Right atrium auricular region (tissue), 2 donors: ENCODE results near the genes HGD, CD86, CASR and PARP15.

- PRO-cap, result no peak
- RAMPAGE, long total RNA, 2 experiments, result no peak in any of the 2 experiments
Measured at GRCh38 chr3:120033603-120034441, 60.4 kb downstream of the GSK3B start.

GRCh38 chr3:120567299-120567771, 28.8 kb upstream of the NDUFB4 start:
- PRO-cap, result no peak
- RAMPAGE, long total RNA, 2 experiments, result no peak in any of the 2 experiments

GRCh38 chr3:120598175-120599742, 2.6 kb downstream of the NDUFB4 start:
- PRO-cap, result no peak
- RAMPAGE, long total RNA, 2 experiments, result no peak in any of the 2 experiments

DNA sequence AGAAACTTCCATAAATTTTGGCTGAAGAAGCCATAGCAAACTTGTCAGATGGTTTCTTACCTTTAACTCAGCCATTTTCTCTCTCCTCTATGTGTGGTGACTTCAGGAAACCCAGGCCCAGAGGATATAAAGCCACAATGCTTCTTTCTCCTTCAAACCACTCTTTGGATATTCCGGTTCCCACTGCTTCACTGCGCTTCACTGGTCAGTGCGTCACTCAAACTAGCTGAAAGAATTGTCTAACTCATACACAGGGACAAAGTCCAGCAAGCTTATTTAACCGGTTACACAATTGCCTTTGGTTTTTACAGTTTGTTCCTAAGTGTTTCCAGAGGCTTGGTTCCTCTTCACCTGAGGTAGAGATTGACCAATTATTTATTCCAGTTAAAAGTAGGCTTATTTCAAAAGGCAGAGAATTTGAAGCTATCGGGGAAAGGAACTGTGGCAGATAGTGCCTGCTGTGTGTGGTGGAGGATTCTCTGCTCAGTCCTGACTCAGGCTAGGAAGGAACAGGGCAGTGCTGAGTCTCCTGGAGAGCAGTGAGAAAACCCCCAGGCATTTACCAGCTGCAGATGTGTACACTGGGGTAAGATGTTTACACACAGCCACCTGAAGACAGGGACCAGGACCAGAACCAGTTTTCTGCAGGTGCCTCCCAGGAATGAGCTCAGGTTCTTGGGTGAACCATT, at the start of gene HGD:
Gene HGD (minus strand): TSS at position 203 of the 689 bp plus-strand sequence.
- PRO-cap, result no peak
- RAMPAGE, long total RNA, 2 experiments, result no peak in any of the 2 experiments

- PRO-cap, result no peak
- RAMPAGE, long total RNA, 2 experiments, result no peak in any of the 2 experiments
Measured at GRCh38 chr3:120689270-120689814, 7.3 kb upstream of the HGD start.

DNA sequence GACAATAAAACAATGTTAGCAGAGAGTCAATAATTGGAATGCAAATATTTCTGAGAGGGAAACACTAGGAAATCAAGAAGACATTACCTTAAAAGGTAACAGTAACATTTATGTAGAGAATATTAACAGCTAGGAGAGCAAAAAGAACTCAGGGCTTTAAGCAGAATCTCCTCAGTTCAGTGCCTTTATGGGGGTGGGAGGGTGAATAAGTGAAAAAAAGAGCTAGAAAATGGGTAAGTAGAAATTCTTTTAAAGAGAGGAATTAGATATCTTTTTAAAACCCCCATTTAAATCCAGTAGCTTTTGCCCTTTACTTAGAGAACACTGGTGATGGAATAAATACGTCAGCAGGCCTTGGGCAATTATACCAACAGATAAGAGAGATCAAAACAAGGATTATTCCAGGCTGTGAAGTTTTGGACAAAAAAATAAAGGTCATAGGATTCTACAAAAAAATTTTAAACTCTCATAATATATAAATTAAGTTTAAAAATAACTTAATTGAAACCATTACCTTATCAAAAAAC, 11.7 kb upstream of the HGD start:
- PRO-cap, result no peak
- RAMPAGE, long total RNA, 2 experiments, result no peak in any of the 2 experiments

DNA sequence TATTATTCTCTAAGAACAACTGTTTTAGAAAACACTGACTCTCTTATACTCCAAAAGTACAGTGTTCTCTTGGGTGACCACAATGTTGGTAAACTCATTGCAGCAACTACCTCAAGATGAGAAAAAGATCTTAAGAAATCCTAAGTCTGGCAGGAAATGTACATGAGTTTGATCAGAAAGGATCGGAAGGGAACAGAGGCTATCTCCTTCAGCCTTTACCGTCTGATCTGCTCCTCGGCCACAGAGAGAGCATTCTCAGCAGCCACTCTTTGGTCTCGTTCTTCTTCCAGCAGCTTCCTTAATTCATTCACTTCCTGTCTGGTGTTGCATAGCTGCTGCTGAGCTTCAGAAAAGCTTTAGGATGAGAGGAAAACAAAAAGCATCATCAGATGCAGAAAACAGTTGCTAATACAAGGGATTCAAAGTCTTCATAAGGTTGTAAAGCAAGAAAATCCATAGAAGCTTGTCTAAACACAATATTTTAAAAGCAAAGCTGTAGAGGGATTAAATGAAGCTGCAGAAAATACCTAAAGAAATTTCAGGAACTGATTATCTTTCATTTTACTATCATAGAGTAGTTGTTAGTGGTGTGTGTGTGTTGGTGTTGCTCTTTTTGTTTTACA, 6.7 kb upstream of the HCLS1 start:
- PRO-cap, result no peak
- RAMPAGE, long total RNA, 2 experiments, result no peak in any of the 2 experiments

GRCh38 chr3:121791546-121791865, 42.0 kb upstream of the GOLGB1 start:
- PRO-cap, result no peak
- RAMPAGE, long total RNA, 2 experiments, result no peak in any of the 2 experiments

GRCh38 chr3:121835475-121835830, 444 bp downstream of the EAF2 start:
- PRO-cap, result no peak
- RAMPAGE, long total RNA, 2 experiments, result no peak in any of the 2 experiments

DNA sequence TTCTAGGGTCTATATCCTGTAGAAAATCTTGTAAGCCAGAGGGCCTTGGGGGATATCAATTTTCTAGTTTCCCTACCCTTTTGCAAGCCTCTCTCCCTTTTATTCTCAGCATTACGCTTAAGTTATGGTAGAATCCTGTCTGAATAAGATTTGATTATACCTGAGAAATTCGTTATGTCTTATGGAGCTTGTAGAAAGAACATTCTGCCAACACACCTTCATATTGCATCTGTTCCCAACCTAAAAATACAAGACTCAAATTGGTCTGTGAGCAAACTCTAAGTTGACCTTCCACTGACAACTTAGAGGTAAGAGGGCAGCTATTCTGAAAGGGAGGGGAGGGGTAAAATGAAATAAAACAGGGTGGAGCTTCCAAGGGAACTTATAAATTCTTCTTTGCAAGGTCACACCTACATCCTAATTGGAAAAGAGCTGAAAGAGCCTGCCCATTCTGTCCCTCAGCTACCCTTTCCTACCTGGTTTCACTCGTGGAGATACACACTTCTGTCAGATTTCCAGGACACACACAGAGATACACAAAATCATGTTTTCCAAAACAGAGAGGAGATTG, 1.1 kb downstream of the ILDR1 start:
- PRO-cap, result no peak
- RAMPAGE, long total RNA, 2 experiments, result no peak in any of the 2 experiments

DNA sequence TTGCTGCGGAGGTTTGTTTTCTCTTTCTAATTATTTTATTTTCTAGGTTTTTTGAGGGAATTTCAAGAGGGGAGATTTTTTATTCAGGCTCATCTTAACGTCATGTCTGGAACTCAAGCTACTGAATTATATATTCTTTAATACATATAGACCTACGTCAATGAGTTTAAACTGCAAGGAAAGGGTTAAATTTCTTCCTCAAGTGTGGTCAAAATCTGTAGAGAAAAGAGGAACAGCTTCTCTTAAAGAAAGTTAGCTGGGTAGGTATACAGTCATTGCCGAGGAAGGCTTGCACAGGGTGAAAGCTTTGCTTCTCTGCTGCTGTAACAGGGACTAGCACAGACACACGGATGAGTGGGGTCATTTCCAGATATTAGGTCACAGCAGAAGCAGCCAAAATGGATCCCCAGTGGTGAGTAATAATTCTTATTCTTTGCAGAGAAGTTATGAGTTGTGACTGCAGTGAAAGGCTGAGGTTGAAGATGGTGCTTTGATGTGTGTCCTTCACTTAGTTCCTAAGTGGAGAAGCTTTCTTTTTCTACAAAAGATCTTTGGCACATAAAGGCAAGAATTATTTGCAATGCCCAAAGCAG, at the start of gene CD86:
Gene CD86 (plus strand): TSS at position 271 of the 593 bp plus-strand sequence.
- PRO-cap, result unidirectional peak, plus-strand start at position 275 of the sequence; unidirectional peak, plus-strand start at position 364 of the sequence
- RAMPAGE, long total RNA, 2 experiments, result start-site peak on the plus strand in 1 of 2 experiments, centred at position 268 of the sequence, 23 reads per replicate

DNA sequence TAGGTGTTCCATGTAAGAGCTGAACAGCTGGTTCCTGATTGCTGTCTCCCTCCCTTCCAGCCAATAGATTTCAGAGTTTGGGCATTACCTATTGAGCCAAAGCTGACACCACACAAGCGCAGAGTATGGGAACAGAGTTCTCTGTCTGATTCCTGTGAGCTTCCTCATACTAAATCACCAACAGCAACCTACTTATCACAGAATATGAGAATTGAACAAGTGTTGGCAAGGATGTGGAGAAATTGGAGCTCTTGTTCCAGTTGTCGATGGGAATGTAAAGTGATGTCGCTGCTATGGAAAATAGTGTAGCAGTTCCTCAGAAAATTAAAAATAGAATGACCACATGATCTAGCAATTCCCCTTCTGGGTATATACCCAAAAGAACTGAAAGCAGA, 33.3 kb downstream of the CD86 start:
- PRO-cap, result no peak
- RAMPAGE, long total RNA, 2 experiments, result no peak in any of the 2 experiments

- PRO-cap, result no peak
- RAMPAGE, long total RNA, 2 experiments, result no peak in any of the 2 experiments
Measured at GRCh38 chr3:122183533-122184170, at the start of gene CASR. Gene CASR (plus strand): TSS chr3:122183668.

- PRO-cap, result no peak
- RAMPAGE, long total RNA, 2 experiments, result no peak in any of the 2 experiments
Measured at GRCh38 chr3:122184171-122184968, 902 bp downstream of the CASR start.

- PRO-cap, result no peak
- RAMPAGE, long total RNA, 2 experiments, result no peak in any of the 2 experiments
Measured at GRCh38 chr3:122310357-122310815, 14.7 kb upstream of the CSTA start.

- PRO-cap, result no peak
- RAMPAGE, long total RNA, 2 experiments, result no peak in any of the 2 experiments
Measured at GRCh38 chr3:122496289-122496877, 18.4 kb downstream of the KPNA1 start.

GRCh38 chr3:122555857-122556104, 8.3 kb downstream of the PARP9 start:
- PRO-cap, result no peak
- RAMPAGE, long total RNA, 2 experiments, result no peak in any of the 2 experiments

DNA sequence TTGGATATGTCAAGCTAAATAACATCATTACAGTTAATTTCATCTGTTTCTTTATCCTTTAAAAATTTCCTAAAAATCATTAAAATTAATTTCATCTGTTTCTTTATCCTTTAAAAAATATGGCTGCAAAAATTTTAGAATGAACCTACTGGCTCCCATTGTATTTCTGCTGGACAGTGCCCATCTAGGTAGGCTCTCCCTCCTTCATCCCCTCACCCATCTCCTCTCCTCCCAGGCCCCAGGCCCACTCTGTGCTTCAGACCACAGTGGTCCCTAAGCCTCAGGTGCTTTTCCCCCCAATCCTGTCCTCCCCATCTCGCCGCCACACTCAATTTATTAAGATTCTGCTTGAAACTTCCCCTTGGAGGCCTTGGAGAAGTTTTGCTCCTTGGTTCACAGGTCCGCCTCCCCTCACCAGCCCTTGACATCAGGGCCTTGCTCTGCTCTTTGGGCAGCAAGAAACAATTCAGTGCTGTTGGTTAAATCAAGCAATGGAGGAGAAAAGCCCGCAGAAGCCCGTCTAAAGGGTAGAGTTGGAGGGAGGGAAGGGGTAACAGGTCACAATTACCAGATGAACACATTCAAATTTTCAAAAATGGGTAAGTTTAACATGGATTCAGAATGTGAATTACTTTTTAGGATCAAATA, 568 bp downstream of the PARP9 start:
- PRO-cap, result no peak
- RAMPAGE, long total RNA, 2 experiments, result no peak in any of the 2 experiments

DNA sequence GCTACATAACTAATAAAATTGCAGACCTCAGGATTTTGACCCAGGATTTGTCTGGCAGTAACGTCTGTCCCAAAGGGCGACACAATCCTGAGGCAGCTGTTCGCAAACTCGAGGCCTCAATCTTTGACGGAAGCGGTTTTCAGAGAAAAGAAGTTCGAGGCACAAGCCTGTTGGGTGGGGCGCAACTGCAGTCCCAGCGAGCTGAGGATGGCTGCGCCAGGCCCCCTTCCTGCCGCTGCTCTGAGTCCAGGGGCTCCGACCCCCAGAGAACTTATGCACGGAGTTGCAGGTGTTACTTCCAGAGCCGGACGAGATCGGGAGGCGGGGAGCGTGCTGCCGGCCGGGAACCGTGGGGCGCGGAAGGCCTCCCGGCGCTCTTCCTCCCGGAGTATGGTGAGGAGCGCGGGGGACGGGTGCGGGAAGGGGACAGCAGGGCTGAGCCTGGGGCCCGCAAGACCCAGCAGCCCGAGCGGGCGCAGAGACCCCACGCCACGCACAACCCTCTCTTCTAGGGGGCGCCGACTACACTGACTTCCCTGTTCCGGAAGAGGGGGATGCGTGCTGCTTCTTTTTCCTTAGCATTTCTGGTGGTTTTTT, at the start of gene PARP15:
Gene PARP15 (plus strand): TSS at position 190 of the 597 bp plus-strand sequence.
- PRO-cap, result no peak
- RAMPAGE, long total RNA, 2 experiments, result start-site peak on the plus strand in 2 of 2 experiments, centred at positions 167 to 293 of the sequence, 8 to 11 reads per replicate

DNA sequence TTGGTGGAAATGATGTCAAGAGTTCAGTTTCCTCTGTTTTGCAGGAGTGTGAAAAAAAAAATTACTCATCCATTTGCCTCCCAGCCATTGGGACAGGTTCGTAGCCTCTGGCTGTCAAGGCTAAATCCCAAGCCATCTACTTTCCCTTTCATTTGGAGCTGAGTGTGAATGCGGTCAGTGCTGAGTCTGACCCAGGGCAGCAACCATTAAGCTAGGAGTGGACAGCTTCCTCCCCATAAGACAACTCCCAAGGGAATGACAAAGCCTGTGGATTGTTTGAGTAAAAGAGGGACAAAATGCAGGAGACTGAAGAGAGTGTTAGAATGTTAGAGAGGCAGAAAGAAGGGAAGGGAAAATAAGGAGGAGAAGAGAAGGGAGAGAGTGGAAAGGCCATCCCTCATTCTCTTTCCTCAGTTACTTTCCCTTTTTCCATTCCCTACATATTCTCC, 33.7 kb downstream of the PARP14 start:
- PRO-cap, result unidirectional peak, plus-strand start at position 152 of the sequence
- RAMPAGE, long total RNA, 2 experiments, result no peak in any of the 2 experiments